Duodenum (tissue), 1 donor: Measurements from ENCODE around the gene NDUFC2.

- PRO-cap, result bidirectional peak, plus-strand start at chr11:75719374, minus-strand start at chr11:75719243
These were observed 1.5 kb downstream of the MOGAT2 start for GRCh38 chr11:75719108-75719532.

DNA sequence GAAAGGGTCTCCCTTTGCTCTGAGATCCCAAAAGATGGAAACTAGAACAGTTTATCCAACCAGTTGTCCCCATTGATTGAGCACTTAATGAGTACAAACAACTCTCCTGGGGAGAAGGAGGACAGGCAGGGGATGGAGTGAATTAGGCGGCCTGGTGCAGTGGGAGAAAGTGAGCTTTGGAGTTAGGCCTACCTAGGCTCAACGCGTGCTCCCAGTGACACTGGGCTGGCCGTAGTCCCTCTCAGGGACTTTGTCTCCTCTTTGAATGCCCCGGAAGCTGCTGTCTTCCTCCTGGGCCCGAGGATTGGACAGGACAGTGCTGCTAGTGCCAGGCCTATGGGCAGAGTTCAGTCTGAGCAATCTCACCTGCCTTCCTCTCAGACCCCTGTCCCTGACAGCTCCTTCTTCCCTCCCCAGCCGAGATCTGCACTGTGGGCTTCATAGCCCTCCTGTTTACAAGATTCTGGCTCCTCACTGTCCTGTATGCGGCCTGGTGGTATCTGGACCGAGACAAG, 2.0 kb downstream of the MOGAT2 start:
- PRO-cap, result bidirectional peak, plus-strand start at position 365 of the sequence, minus-strand start at position 171 of the sequence

DNA sequence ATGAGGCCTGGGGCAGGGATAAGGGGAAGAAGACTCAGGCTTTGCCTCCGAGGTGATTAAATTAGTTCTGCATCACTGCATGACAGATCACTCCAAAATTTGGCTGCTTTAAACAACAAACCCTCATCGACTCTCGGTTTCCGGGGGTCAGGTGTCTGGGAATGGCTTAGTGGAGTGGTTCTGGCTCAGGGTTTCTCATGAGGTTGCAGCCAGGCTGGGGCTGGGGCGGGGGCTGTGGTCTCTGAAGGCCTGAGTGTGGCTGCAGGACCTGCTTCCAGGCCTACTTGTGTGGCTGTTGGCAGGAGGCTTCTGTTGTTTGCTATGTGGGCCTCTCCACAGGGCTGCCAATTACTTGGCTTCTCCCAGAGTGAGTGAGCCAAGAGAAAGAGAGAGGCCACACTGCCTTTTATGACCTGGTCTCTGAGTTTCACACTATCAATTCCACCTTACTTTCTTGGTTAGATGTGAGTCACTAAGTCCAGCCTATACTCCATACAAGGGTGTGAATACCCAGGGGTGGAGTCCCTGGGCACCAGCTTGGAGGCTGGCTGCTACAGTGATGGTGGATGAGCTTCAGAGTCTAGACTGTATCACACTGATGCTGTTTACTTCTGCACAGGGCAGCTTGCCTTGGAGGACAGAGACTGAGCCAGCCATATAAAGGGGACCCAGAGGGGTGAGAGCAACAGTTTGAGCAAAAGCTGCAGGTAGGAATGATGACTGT, 16.0 kb downstream of the MOGAT2 start:
- PRO-cap, result bidirectional peak, plus-strand start at position 556 of the sequence, minus-strand start at position 422 of the sequence; unidirectional peak, plus-strand start at position 556 of the sequence

- PRO-cap, result no peak
These were observed 8.9 kb downstream of the DGAT2 start for GRCh38 chr11:75777339-75778102.

- PRO-cap, result no peak
These were observed 13.3 kb upstream of the UVRAG start for GRCh38 chr11:75801655-75802251.

- PRO-cap, result no peak
These were observed 11.4 kb downstream of the UVRAG start for GRCh38 chr11:75826426-75826773.

- PRO-cap, result no peak
These were observed 109.8 kb downstream of the WNT11 start for GRCh38 chr11:76096404-76097012.

GRCh38 chr11:76142762-76143337, 63.5 kb downstream of the WNT11 start:
- PRO-cap, result no peak

DNA sequence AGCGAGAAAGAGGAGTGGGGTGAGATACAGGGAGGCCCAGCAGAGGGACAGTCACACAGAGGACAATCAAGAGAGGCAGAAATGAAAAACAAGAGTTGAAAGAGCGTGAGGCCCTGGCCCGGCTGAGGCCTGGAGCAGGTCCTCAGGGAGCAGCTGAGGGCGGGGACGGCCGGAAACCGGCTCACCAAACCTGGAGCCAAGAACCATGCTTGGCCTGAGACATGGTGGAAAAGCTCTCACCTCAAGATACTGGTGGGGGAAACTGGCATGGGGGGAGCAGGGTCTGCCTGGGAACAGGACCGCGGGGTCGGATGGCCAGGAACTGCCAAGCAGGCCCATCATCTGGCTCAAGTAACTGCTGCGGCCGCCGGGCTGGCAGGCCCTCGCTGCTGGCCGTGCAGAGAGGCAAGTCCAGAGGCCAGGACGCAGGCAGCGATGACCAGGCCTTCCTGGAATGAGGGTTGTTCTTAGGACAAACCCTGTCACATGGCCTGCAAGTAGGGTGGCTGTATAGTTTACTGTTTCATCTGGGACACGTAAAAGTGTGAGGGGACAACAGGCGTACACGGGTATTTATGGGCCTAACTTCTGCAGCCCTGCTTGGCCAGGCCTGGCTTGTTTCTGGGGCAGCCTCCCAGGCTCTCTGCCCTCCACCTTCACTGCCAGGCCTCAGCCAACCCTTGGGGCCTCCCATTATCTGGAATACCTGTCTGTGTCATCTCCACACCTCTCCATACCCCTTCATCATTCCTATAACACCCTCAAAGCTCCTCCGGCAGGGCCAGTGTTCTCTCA, 19.0 kb upstream of the WNT11 start:
- PRO-cap, result no peak

- PRO-cap, result no peak
These were observed 38.7 kb downstream of the LRRC32 start for GRCh38 chr11:76631781-76632359.

DNA sequence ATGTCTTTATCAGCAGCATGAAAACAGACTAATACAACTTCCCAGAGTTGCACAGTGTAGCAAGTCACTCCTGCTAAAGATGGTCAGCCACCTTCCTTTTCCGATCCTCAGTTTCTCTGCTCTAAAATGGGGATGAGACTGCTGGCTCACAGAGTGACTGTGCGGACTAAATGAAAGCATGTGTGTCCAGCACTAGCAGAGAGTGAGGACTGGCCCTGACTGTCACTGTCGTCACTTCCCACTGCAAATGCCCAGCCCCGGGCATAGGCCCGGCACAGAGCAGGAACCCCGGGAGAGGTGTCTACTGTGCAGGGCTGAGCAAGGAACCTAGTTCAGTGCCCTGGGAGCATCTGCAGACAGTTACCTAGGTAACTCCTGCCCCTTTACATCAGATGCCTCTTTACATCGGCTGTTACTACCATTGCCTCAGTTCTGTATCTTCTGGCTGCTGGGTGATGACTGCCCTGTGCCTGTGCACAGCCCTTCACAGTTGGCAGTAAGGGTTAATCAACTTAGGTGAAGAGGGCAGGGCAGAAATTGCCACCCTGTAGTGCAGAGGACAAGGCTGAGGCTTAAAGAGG, 9.8 kb downstream of the TSKU start:
- PRO-cap, result no peak

DNA sequence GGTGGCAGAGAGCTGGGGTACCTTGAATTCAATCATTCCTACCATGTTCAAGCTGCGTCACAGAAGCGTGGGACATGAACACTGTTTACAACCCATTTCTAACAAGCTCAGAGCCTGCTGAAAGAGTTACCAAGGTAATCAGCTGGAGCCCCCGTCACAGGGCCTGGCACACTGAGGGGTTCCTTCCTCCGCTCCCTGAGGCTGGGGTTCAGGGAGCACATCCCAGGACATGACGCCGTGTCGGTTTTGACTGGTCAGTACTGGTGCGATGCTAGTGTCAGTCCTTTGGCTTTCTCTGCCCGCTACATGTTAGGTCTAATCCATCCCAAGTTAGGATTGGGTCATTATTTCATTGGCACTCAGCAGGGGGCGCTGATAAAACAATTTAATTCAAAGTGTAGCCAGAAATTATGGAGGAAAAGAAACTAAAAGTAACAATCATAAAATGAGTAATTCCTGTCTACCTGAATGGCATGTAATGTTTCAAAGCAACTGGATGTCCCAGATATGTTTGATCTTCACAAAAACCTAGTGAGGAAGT, 27.0 kb downstream of the TSKU start:
- PRO-cap, result no peak

- PRO-cap, result no peak
These were observed 71.0 kb upstream of the B3GNT6 start for GRCh38 chr11:76962825-76963970.

- PRO-cap, result no peak
These were observed 6.1 kb upstream of the OMP start for GRCh38 chr11:77096551-77096981.

DNA sequence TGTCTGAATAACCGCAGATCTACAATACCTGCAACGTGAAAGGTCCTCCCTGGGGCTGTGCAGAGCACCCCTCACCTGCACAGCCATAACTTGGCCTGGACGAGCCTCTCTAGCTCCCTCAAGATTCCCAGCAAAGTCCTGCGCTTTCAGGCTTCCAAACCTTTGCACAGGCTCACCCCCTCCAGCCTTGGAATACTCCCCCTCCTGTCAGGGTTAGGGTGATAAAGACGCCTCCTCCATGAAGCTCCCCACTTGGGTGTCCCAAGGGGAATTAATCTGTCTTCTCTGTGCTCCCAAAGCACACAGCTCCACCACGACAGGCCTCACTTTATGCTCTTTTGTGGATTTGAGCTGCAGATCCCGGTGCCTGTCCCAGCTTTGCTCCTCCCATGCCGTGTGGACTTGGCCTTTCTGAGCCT, 46.2 kb downstream of the MYO7A start:
- PRO-cap, result no peak

GRCh38 chr11:78022303-78022985, 632 bp downstream of the KCTD14 start:
- PRO-cap, result unidirectional peak, plus-strand start at chr11:78022562

DNA sequence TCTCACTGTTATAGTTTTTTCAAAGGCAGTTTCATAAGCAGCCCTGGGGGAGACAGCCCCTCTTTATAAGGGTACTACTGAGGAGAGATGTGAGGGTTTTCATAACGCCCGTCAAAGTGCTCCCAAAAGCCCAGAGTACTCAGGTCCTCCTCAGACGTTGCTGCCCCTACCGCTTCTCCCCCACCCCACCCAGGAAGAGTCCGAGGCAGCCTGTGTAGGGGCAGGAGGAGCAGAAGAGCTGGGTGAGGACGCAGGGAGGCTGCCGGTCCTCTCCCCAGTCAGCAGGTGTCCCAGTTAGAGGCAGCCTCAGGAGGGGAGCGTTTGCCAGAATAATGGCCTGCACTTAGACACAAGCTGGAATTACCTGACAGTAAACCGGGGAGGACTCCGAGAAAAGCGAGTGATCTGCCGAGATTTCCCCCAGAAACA, 17.9 kb upstream of the THRSP start:
- PRO-cap, result unidirectional peak, plus-strand start at position 232 of the sequence

GRCh38 chr11:78079527-78080182, at the start of gene NDUFC2:
Gene NDUFC2 (minus strand): TSS chr11:78079862.
- PRO-cap, result bidirectional peak, plus-strand start at chr11:78079950, minus-strand start at chr11:78079861

DNA sequence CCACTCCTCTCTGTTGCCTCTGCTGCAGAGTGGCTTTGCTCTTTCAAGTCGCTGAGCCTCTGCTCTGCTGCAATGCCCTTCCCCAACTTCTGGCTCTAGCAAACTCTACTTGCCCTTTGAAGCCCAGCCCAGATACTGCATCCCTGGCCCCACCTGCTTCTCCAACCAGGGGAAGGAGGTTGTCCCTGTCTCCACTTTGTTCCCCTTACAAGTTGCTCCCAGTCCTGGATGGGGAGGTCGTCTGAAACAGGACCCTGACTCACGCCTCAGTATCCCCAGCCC, 19.3 kb upstream of the ALG8 start:
- PRO-cap, result no peak

DNA sequence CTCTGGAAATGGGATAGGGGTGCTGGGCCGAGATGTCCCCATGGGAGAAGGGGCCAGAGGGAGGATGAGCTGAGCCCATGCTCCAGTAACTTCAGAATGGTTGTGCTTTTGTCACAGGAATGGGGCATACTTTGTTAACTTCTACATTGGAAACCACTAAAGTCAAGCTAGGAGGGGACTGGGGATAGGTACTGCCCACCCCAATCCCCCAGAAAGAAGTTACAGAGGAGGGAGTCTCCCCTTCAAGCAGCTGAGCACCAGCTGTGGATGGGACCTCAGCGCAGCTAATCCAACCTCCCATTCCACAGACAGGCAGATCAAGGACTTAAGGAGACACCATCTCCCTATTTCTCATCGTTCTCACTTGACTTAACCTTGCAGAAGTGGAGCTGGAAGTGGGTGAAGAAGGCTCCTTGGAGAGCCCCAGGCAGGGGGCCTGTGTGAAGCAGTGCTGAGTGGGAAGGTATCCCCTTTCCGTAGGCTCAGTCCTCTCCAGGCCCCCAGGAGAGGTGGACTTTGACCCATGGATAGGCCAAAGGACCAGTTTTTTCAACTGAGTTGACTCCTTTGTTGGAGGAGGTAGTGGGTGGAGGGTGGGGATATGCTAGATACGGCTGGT, 27.2 kb downstream of the USP35 start:
- PRO-cap, result no peak